ENCODE results near the genes BCAM, PPP1R37 and TRAPPC6A.

GRCh38 chr19:43749996-43750942 is 4.5 kb downstream of the SMG9 start:
- PRO-cap, result no peak
- RAMPAGE, long total RNA, 4 experiments, result no peak in any of the 4 experiments

DNA sequence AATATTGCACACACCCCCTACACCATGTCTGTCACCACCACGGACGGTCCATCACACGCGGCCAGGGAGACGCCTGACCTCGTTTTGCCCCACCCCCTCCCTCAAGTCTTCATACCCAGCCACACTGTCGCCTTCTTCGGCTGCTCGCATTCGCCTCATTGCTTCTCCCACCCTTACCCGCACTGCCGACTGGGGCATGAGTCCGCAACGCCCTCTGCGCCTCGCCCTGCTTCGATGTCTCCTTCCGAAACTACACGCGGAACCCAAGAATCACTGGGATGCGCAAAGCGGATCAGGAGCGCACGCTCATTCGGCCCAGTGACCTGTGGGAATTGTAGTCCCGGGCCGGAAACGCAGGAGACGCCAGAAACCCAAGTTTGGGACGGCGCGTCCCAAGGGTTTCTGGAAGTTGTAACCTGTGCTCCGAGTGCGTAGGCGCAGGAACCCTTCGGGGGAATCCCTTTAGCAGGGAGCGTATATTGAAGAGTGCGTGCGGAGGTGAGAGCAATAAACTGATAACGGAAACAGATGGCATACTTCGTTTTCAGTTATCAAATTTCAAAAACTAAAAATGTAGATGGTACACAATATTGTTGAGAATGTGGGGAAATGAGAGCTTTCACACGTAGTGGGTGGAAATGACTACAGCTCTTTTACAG is 6.6 kb upstream of the ZNF283 start:
- PRO-cap, result no peak
- RAMPAGE, long total RNA, 4 experiments, result no peak in any of the 4 experiments

GRCh38 chr19:44235500-44236261 is 23.3 kb downstream of the ZNF227 start:
- PRO-cap, result no peak
- RAMPAGE, long total RNA, 4 experiments, result no peak in any of the 4 experiments

DNA sequence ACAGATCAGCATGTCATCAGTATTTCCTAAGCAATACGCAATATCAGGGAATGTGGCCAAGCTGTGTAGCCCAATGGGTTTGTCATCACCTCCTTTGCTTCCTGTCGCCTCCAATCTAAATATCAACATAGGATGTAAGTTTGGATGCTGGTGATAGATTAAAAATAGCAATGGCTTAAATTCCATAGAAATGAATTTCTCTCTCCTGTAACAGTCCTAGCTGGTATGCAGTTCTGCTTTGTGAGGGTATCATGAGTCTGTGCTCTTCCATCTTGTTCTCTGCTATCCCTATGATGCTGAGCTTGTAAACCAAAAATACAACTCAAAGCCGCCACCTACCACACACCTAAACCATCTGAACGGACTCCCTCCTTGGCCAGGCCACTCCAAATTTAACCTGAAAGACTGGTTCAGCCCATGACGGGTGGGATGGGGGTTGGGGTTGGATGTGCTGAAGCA is 10.0 kb upstream of the IGSF23 start:
- PRO-cap, result no peak
- RAMPAGE, long total RNA, 4 experiments, result no peak in any of the 4 experiments

DNA sequence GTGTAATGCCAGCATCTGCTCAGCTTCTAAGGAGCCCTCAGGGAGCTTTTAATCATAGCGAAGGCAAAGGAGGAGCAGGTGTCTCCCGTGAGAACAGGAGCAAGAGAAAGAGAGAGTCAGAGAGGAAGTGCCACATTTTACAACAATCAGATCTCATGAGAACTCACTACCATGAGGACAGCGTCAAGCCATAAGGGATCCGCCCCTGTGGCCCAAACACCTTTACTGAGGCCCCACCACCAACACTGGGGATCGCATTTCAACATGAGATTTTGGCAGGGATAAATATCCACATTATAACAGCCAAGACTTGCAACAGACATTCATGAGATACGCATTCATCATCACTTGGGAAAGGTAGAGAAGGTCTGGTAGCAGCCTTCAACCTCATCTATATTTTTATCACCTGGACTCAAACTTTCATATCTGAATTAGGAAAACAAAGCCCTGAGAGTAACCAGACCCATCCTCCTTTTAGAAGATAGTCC is 5.7 kb downstream of the IGSF23 start:
- PRO-cap, result no peak
- RAMPAGE, long total RNA, 4 experiments, result no peak in any of the 4 experiments

DNA sequence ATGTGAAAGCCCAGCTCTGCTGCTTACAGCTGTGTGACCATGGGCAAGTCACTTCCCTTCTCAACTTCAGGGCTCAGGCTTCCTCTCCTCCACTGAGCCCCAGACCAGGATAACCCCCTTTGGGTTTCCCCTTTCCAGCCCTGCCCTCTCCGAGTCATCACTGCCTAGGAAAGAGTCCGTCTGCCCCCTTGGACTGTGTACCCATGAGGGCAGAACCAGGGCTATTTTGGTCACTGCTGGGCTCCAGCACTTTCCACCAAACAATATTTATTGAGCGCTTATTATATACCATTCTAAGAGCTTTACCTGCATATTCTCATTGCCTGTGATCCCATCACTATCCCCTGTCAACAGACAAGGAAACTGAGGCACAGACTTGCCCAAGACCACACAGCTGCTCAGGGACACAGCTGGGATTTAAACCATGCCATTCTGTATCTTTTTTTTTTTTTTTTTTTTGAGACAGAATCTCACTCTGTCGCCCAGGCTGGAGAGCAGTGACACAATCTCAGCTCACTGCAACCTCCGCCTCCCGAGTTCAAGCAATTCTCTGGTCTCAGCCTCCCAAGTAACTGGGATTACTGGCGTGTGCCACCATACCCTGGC is 5.4 kb downstream of the PVR start:
- PRO-cap, result no peak
- RAMPAGE, long total RNA, 4 experiments, result no peak in any of the 4 experiments

- PRO-cap, result no peak
- RAMPAGE, long total RNA, 4 experiments, result no peak in any of the 4 experiments
Measured at GRCh38 chr19:44662568-44663617, 8.4 kb upstream of the CEACAM19 start.

GRCh38 chr19:44741112-44742336 is 7.0 kb upstream of the BCL3 start:
- PRO-cap, result bidirectional peak, plus-strand start at chr19:44741563, minus-strand start at chr19:44741469; bidirectional peak, plus-strand start at chr19:44742151, minus-strand start at chr19:44741977
- RAMPAGE, long total RNA, 4 experiments, result start-site peak on the plus strand in 1 of 4 experiments, at chr19:44742168-44742220 at its widest, 7 reads per replicate

DNA sequence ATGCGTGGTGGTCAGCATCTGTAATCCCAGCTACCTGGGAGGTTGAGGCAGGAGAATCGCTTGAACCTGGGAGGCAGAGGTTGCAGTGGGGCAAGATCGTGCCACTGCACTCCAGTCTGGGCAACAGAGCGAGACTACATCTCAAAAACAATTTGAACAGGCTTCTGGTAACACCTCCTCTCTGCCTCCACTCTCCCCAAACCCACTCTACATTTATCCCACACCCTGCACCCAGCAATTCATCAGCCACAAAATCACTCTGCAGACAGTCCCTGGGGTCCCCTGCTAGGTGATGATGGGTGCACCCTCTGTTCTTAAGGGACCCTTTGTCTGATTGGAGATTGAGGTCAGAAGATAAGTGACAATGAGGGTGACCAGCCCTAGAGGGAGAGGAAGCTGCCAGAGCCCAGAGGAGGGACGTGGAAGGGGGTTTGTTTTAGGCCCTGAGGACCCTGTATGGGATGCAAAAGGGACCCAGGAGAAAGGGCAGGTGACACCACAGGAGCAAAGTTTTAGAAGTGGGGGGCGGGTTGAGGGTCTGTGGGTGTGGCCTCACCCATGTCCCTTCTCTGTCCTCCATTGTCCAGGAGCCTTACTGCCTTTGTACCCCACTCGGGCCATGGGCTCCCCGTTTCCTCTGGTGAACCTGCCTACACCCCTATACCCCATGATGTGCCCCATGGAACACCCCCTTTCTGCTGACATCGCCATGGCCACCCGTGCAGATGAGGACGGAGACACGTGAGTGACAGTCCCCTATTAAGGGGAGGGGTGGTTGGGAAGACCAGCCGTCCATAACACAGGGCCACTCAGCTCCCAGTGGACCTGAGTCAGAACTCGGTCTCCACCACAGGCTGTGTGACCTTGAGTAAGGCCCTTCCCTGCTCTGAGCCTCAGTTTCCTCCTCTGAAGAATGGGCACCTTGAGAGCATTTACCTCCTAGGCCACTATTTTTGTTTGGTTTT is 2.4 kb downstream of the BCL3 start:
- PRO-cap, result unidirectional peak, minus-strand start at position 821 of the sequence
- RAMPAGE, long total RNA, 4 experiments, result no peak in any of the 4 experiments

DNA sequence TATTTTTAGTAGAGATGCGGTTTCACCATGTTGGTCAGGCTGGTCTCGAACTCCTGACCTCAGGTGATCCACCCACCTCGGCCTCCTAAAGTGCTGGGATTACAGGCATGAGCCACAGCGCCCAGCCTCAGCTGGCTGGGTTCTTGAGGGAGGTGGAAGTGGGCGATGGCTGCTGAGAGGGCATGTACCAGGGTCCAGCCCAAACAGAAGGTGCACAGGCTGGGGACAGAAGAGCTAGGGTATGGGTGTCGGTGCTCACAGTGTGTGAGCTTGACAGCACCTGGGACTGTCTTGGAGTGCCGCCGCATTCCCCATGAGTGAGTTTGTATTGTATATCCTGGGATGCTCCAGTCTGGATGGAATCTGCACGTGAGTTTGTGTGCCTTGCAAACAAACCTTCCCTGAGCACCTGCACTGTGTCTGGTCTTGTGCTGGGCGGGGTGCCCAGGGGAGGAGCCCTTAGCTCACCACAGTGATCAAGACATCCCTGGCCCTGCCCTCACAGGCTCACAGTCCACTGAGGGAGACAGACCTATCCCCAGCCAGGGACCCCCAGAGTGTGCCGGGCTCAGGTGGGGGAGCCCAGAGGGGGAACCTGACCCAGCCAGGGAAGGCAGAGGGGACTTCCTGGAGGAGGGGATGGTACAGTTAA is 1.9 kb upstream of the BCAM start:
- PRO-cap, result unidirectional peak, plus-strand start at position 504 of the sequence
- RAMPAGE, long total RNA, 4 experiments, result no peak in any of the 4 experiments

DNA sequence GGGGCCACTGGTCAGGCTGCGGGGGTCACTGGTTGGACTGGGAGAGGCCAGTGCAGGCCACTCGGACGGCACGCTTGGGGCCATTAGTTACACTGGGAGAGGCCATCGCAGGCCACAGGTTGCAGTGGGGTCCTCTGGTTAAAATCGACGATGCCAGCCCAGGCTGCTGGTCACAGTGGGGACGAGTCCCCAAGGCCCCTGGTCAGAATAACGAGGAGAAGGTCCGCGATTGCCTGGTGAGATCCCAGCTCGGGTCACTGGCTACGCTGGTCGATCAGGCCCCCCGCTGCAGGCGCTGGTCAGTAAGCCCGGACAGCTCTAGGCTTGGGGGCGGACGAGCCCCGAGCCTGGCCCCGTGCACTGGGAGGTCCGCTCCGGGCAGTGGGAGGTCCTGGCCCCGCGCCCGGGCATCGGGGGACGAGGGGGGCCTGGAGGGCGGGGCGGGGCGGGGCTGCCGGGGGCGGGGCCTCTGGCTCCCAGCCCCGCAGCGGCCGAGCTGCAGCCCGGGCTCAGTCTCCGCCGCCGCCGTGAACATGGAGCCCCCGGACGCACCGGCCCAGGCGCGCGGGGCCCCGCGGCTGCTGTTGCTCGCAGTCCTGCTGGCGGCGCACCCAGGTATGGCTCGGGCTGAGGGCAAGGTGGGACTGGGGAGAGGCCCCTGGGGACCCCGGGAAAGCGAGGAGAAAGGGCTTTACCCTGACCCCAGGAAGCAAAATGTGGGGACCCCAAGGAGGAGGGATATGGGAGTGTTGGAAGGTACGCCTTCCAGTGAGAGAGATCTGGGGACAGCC is at the start of gene BCAM:
BCAM (plus strand) TSS at position 512 of the 791 bp plus-strand sequence.
- PRO-cap, result bidirectional peak, plus-strand start at position 519 of the sequence, minus-strand start at position 383 of the sequence
- RAMPAGE, long total RNA, 4 experiments, result start-site peak on the plus strand in 2 of 4 experiments, centred at positions 507 to 509 of the sequence, 90 to 95 reads per replicate

GRCh38 chr19:45075086-45075482 is 1.2 kb downstream of the ZNF296 start:
- PRO-cap, result bidirectional peak, plus-strand start at chr19:45075711, minus-strand start at chr19:45075392
- RAMPAGE, long total RNA, 4 experiments, result no peak in any of the 4 experiments

DNA sequence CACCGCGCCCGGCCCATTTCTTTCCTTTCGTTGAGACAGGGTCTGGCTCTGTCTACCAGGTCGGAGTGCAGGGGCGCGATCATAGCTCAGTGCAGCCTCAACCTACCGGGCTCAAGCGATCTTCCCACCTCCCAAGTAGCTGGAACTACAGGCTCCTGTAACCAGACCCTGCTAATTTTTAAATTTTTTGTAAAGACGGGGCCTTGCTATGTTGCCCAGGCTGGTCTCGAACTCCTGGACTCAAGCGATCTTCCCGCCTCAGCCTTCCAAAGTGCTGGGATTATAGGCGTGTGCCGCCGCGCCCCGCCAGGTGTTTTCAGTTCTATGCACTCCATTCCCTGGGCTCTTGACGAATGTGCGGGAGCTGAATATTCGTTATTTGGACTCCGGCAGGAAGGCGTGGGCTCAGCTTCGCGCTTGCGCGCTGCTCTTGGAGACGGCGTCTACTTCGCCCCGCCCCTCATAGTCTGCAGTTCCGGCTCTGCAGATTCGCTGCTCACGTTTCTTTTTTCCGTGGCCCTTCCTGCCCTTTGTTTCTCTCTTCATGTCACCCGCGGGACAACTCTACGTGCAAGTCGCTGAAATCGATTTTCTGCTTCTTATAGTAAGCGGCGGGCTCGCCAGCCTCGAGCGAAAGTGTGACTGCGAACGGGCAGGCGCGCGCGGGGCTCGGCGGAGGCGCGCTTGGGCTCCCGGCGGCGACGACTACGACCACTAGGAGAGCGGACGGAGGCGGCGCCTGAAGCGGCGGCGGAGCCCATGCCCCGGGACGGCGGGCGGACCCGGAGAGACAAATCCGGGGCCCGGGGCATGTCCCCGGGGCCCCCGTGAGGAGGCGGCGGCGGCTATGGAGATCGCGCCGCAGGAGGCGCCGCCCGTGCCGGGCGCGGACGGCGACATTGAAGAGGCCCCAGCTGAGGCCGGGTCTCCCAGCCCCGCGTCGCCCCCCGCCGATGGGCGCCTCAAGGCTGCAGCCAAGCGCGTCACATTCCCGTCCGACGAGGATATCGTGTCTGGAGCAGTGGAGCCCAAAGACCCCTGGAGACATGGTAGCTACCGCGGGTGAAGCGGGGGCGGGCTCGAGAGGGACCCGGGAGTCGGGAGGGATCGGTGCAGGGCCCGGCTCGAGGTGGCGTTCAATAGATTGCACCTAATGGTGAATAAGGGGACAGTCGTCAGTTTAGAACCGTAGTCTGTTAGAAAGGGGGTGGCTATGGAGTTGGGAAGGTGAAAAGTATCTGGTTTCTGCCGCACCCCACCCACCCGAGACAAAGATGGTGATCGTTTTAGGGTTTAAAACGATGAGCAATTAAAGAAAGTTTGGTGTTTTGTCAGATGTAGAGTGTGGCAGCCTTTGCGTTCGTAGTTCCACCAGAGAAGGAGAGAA is at the start of gene PPP1R37:
PPP1R37 (plus strand) TSS at position 701 of the 1,387 bp plus-strand sequence.
- PRO-cap, result bidirectional peak, plus-strand start at position 717 of the sequence, minus-strand start at position 351 of the sequence
- RAMPAGE, long total RNA, 4 experiments, result no peak in any of the 4 experiments

GRCh38 chr19:45177614-45178699 is at the start of gene TRAPPC6A:
Gene TRAPPC6A (minus strand): TSS chr19:45178237.
- PRO-cap, result bidirectional peak, plus-strand start at chr19:45177985, minus-strand start at chr19:45177874; bidirectional peak, plus-strand start at chr19:45178571, minus-strand start at chr19:45178237; bidirectional peak, plus-strand start at chr19:45178773, minus-strand start at chr19:45178626
- RAMPAGE, long total RNA, 4 experiments, result start-site peak on the minus strand in 4 of 4 experiments, at chr19:45178227-45178243 at its widest, 17 to 160 reads per replicate

DNA sequence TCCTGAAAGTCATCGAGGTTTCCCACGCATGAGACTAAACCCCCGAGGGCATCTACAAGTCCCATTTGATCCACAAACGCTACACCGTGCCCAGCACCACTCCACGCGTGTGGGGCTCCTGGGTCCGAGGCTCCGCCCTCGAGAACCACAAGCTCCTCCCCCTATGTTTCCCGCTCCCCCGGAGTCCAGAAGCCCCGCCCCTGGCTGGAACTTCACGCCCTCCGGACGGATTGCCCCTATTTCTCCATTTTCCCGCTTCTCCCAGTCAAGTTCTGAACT is 563 bp upstream of the POLR1G start:
- PRO-cap, result bidirectional peak, plus-strand start at position 188 of the sequence, minus-strand start at position 140 of the sequence
- RAMPAGE, long total RNA, 4 experiments, result no peak in any of the 4 experiments

GRCh38 chr19:45447463-45447990 is 20.3 kb upstream of the FOSB start:
- PRO-cap, result bidirectional peak, plus-strand start at chr19:45447676, minus-strand start at chr19:45447722; unidirectional peak, minus-strand start at chr19:45447805
- RAMPAGE, long total RNA, 4 experiments, result no peak in any of the 4 experiments

DNA sequence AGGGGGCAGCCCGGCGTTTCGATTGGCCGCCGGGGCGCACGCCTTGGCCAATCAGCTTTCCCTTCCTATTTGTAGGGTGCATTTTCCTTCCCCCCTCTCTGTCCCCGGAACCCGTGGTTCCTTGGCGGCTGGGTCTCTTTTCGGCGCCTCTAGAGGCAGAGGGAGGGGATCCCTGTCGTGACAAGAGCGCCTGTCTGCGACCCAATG is 1.5 kb downstream of the FOSB start:
- PRO-cap, result bidirectional peak, plus-strand start at position 101 of the sequence, minus-strand start outside the sequence
- RAMPAGE, long total RNA, 4 experiments, result start-site peak on the plus strand in 1 of 4 experiments, centred at position 99 of the sequence, 11 reads per replicate

- PRO-cap, result bidirectional peak, plus-strand start at chr19:45478474, minus-strand start at chr19:45478222; bidirectional peak, plus-strand start at chr19:45478665, minus-strand start at chr19:45478687
- RAMPAGE, long total RNA, 4 experiments, result no peak in any of the 4 experiments
Measured at GRCh38 chr19:45478356-45479430, 10.9 kb downstream of the FOSB start.

DNA sequence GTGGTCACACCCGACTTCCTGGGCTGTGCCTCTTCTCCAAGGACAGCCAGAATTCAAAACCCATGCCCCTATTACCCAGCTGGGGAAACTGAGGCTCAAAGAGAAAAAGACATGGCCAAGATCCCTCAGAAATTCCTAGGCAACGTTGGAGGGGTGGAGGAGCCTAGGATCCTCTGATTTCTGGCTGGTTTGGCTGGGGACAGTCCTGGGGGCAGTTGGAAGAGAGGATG is 2.3 kb downstream of the VASP start:
- PRO-cap, result no peak
- RAMPAGE, long total RNA, 4 experiments, result no peak in any of the 4 experiments

DNA sequence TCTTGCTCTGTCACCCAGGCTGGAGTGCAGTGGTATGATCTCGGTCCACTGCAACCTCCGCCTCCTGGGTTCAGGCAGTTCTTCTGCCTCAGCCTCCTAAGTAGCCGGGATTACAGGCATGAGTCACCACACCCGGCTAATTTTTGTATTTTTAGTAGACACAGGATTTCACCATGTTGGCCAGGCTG is 15.8 kb downstream of the VASP start:
- PRO-cap, result no peak
- RAMPAGE, long total RNA, 4 experiments, result no peak in any of the 4 experiments